ENCODE measurements around the genes PPRC1 and TRIM8.

- PRO-cap, result no peak
Measured at GRCh38 chr10:100826624-100827188, 81.3 kb downstream of the PAX2 start.

- PRO-cap, result no peak
Measured at GRCh38 chr10:101001189-101001902, 1.7 kb downstream of the LZTS2 start.

- PRO-cap, result no peak
Measured at GRCh38 chr10:101033024-101033330, 1.9 kb downstream of the SFXN3 start.

- PRO-cap, result no peak
Measured at GRCh38 chr10:101064118-101064666, 2.4 kb downstream of the KAZALD1 start.

- PRO-cap, result no peak
Measured at GRCh38 chr10:101292856-101293445, 61.0 kb upstream of the BTRC start.

GRCh38 chr10:101694146-101694710 lies 742 bp downstream of the FBXW4 start:
- PRO-cap, result no peak

DNA sequence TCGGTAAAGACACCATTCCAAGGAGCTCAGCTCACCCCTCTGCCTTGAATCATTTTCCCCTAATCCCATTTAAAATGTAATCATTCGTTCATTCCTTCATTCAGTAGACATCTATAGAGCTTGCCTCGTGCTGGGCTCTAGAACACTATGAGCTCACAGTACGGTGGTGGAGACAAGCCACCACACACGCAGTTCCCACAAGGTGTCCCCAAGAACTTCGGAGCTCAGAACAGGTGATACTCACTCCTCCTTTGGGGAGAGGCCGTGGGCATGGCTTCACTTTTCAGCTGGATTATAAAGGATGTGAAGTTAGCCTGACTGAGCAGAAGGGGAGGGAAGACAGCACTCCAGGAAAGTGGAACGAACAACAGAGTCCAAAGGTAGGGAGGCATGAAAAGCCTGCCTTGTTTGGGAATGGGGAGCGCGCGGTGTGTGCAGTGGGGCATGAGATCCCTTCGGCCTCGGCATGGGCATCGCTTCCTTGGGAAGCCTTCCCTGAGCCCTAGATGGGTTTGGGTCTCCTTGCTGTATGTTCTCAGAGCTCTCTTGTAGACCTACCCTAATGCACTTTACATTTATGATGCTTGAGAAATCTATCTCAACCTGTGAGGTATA lies 732 bp upstream of the OGA start:
- PRO-cap, result no peak

DNA sequence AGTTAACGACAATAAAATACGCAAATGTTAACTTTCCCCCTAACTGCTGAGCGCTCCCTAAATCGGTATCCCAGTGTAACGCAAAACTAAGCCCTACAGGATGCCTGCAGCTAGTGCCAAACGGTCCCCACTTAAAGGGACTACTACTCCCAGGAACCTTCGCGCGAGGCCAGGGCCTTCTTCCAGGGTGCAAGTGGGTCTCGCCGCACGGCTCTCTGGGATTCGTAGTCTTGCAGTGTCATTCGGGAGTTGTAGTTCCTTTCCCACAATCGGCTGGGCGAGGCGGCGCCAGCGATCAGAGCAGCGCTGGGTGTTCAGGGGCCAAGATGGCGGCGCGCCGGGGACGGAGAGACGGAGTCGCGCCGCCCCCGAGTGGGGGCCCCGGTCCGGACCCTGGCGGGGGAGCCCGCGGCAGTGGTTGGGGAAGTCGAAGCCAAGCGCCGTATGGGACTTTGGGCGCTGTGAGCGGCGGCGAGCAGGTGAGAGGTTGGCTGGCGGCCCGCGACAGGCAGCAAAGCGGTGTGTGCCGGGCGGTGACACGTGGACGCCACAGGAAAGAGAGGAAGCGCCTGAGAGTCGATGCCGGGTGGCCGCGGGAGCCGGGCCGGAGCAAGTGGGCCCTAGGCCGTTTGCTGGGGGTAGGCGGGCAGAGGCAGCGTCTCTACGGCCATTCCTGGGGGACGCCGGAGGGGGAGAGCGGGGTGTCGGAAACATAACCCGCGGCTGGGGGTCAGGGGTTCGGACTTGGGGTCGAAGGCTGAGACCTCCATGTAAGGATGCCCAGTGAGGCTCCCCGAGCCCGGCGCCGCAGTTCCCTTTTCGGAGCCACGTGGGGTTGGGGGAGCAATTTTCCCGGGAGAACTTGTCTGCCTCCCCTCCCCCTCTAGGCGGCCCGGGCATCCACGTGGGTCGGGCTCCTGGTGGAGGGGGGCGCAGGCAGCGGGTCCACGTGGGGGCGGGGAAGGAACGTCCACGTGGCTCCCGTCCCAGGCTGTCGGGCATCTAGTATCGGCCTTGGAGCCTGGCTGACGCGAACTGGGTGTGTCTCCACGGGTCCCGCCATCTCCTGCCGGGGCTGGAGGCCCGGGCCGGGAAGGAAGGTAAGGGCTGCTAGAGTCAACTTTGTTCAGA lies at the start of gene PPRC1:
TSS of gene PPRC1 (plus strand) at position 298 of the 1,131 bp plus-strand sequence.
- PRO-cap, result unidirectional peak, plus-strand start at position 324 of the sequence

GRCh38 chr10:102156882-102157845 lies 5.0 kb downstream of the NOLC1 start:
- PRO-cap, result no peak

- PRO-cap, result no peak
Measured at GRCh38 chr10:102246135-102246465, 768 bp downstream of the GBF1 start.

DNA sequence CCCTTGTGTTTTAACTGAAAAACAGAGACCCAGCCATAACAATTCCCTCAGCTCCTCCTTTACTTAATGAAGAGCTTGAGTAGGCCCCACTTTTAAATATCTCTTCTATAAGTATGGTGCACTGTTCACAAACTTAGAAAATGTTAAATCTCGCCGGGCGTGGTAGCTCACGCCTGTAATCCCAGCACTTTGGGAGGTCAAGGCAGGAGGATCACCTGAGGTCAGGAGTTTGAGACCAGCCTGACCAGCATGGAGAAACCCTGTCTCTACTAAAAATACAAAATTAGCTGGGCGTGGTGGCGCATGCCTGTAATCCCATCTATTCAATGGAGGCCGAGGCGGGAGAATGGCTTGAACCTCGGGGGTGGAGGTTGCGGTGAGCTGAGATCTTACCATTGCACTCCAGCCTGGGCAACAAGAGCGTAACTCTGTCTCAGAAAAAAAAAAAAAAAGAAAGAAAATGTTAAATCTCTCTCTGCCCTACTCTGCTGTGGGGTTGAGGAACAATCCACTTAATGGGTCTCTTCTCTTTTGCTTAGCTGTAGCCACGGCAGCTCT lies 66.6 kb downstream of the GBF1 start:
- PRO-cap, result no peak

- PRO-cap, result no peak
Measured at GRCh38 chr10:102394624-102394872, 957 bp upstream of the NFKB2 start.

GRCh38 chr10:102421313-102421847 lies 744 bp downstream of the FBXL15 start:
- PRO-cap, result no peak

DNA sequence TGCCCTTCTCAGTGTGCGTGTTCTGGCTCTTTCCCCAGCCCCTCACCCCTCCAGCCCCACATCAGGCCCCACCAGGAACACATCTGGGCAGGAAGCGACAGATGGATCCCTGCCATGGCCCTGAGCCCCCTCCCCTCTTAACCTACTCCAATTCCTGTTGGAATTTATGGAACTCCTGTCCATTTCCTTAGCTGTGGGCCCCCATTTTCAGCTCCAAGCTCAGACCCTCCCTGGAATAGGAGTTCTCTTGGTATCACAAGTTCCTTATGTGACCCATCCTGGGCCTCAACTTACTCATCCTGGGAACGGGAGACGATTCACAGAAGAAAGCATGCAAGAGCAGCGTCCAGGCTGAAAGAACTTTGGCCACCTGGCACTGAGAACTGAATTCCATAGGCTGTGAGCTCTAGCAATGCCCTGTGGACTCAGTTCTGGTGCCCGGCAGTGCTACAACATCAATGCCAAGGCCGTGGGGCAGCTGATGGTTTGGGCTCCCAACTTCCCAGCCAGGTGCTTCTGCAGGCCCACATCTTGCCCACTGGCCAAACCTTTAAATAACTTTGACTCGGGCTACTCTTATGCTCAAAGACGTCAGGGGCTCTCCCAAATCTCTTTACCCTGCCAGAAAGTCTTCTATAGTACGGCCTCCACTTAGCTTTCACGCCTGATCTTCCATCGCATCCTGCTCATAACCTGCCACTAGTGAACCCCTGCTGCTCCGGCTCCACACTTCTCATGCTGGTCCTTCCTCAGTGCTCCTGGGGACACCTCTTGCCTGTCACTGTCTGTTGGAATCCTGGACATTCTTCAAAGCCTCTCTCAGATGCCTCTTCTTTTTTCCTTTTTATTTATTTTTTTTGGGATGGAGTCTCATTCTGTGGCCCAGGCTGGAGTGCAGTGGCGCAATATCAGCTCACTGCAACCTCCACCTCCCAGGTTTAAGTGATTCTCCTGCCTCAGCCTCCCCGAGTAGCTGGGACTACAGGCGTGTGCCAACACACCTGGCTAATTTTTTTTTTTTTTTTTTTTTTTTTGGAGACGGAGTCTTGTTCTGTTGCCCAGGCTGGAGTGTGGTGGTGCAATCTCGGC lies 4.1 kb upstream of the CUEDC2 start:
- PRO-cap, result no peak

DNA sequence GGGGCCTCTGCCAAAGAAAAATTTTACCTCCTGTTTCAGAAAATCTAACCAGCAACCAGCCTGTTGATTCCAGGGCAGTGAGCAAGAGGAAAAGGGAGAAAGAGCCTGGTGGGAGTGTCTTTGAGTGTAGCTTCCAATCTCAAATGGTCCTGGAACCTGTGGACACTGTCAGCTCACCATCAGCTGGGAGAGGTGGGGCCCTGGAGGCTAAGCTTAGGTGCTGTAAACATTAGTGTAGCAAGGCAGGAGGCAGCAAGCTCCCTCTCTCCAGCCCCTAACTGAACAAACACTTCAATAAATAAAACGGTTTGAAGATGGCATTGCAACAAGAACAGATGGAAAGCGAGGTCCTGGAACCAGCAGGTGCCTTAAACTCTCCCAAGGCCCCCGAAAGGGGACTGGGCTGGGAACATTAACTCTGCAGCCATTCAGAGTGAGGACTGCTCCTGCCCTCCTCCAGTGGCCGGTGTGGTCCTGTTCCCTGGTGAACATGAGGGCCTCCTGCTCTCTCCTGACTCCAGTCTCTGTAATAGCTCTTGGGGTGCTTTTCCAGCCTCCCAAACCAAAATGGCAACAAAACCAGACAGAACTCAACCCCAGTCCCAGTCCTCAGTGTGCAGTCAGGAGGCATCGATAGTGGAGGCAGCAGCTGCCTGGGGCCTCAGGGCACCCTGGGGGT lies 18.7 kb downstream of the MFSD13A start:
- PRO-cap, result no peak

- PRO-cap, result no peak
Measured at GRCh38 chr10:102619945-102620593, 24.2 kb upstream of the TRIM8 start.

DNA sequence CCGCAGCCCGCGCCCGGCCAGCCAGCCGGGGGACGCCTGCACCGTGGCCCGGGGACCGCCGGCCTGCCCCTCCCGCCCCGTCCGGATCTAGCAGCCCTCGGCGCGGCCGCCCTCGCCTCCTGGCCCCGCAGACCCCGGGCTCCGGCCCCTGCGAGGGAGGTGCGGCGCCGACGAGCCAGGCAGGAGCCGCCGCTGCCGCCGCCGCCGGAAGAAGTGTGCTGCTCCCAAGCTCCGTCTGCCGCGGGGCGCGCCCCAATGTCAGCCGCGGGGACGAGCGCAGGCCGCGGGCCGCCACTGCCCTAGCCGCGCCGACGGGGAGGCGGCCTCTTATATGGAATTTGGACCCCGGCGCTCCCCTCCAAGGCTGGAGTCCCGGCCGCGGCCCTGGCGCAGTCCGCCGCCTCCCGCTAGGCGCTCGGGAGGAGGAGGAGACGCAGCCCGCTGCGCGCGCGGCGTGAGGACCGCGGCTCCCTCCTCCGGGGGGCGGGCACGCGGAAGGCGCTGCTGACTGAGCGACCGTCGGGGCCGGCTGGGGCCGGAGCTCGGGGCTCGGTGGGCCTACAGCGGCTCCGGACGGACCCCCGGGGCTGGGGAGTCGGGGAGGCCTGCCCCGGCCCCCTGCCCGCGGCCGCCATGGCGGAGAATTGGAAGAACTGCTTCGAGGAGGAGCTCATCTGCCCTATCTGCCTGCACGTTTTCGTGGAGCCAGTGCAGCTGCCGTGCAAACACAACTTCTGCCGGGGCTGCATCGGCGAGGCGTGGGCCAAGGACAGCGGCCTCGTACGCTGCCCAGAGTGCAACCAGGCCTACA lies at the start of gene TRIM8:
TSS of gene TRIM8 (plus strand) at position 495 of the 811 bp plus-strand sequence.
- PRO-cap, result no peak

DNA sequence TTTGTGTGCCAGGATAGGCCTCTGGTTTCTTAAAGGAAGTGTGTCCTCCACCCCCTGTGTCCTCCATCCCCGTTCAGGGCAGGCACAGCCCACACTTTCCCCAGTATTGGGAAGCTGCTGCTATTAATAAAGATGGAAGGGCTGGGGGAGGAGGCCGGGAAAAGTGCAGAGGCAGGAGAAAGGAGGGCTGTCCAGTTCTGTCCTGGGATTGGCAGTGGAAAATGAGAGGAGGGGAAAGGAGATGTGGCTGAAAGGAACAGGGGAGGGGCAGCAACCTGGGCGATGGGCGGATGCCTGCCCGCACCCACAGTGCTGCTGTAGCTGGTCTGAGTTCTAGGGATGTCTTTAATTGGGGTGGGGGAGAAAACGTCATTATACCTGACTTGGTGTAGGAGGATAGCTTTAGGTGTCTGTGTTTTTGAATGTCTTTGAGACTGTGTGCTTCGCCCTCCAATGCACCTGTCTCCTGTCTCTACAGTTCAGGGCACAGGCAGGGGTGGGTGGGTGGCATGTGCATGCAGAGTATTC lies 2.4 kb downstream of the TRIM8 start:
- PRO-cap, result no peak

DNA sequence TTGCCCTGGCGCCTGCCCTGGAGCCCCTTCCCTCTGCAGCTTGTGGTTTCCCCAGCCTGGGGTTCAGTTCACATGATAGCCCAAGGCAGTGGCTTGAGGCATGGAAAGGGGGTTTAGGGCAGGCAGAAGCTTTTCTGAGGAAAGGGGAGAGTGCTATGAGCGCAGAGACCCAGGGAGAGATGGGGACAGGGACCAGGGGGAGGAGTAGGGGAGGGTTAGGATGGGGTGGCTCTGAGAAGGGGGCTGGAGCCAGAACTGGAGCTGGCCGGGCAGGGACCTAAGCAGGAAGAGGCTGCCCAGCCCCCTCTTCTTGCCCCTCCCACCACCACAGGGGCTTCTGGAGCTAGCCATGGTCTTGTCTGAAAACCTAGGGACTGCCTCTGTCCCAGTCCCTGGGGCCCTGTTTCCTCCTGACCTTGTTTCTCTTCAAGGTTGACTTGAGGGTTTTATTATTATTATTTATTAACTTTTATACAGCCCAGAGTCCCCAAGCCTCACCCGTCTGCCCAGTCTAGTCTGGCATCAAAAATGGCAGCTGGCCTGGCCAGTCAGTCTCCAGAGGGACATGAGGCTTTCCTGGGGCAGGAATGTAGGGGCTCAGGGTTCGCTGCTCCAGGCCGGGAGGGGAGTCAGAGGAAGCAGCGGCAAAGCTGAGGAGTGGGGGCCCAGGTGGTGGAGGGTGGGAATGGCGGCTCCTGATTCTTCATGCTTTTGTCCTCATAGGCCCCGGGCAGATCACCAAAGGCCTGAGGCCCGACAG lies 5.6 kb downstream of the TRIM8 start:
- PRO-cap, result no peak

DNA sequence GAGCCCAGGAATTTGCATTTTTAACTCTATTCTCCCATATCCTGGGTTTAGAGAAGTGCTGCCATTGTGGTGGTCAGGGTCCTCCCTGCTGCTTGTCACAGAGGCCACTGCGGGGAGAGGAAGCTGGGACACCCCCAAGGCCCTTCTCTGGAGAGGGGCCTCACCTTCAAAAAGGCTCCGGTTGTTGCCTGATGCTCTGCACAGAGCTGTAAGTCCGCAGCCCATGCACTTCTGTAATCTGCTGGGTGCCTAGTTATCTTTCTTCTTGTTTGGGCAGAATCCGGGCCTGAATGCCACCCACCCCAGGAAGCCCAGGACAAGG lies 14.9 kb downstream of the TRIM8 start:
- PRO-cap, result no peak